Left lobe of liver (tissue), 1 donor: Measurements from ENCODE around the genes RUSC2, TESK1, MSMP and CLTA.

GRCh38 chr9:35392992-35393630 lies 96.8 kb upstream of the RUSC2 start:
- PRO-cap: no peak

GRCh38 chr9:35489326-35490427 lies at the start of gene RUSC2:
RUSC2 (plus strand) TSS chr9:35490111.
- PRO-cap: unidirectional peak, plus-strand start at chr9:35489623; unidirectional peak, plus-strand start at chr9:35489676; bidirectional peak, plus-strand start at chr9:35489876, minus-strand start at chr9:35489997

- PRO-cap: no peak
Measured at GRCh38 chr9:35526559-35526859, 36.6 kb downstream of the RUSC2 start.

DNA sequence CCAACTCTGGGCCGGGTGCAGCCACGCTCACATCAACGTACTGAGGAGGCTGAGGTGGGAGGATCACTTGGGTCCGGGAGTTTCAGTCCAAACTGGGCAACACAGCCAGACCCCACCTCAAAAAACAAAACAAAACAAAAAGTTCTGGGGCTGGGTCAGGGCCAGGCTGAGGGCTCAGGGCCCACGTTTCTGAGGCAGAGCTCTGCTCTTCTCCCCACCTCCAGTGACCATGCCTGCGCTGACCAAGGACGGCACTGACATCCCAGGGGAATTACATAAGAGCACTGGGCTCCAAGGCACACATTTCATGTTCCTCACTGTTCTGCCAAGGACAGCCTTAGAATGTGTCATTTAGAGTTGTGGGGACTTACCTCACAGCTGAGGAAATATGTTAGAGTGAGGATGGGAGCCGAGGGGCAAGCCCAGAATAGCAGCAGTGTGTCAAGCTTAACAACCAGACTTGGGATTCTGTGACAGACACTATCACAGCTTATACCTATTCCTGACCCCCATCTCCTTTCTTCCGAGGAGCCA lies 1.0 kb upstream of the FAM166B start:
- PRO-cap: no peak

DNA sequence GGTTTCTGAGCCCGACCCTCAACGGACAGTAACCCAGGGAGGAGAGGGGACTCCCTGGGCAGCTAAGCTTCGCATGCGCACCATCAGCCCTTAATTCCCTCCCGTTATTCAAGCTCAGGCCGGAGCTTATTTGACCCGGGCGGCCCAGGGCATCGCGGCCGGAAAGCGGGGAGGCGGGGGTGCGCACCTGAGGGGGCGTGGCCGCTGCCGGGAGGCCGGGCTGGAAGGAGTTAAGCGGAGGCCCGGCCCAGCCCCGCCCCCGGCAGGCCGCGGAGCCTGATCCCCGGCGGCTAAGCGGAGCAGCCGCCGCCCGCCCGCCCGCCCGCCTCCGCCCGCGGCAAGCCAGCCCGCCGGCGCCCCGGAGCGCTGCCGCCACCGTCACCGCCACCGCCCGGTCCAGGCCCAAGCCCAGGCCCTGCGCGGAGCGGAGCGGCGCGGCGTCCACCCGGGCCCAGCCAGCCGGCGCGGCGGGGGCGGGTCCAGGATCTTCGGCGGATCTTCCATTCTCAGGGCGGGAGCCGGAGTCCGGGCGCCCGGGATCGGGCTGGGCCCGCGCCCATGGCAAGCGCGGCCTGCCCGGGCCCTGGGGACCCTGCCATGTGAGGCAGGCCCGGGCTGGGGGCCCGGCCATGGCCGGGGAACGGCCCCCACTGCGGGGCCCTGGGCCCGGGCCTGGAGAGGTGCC lies at the start of gene TESK1:
Gene TESK1 (plus strand): TSS at position 272 of the 685 bp plus-strand sequence.
- PRO-cap: bidirectional peak, plus-strand start at position 262 of the sequence, minus-strand start at position 106 of the sequence

DNA sequence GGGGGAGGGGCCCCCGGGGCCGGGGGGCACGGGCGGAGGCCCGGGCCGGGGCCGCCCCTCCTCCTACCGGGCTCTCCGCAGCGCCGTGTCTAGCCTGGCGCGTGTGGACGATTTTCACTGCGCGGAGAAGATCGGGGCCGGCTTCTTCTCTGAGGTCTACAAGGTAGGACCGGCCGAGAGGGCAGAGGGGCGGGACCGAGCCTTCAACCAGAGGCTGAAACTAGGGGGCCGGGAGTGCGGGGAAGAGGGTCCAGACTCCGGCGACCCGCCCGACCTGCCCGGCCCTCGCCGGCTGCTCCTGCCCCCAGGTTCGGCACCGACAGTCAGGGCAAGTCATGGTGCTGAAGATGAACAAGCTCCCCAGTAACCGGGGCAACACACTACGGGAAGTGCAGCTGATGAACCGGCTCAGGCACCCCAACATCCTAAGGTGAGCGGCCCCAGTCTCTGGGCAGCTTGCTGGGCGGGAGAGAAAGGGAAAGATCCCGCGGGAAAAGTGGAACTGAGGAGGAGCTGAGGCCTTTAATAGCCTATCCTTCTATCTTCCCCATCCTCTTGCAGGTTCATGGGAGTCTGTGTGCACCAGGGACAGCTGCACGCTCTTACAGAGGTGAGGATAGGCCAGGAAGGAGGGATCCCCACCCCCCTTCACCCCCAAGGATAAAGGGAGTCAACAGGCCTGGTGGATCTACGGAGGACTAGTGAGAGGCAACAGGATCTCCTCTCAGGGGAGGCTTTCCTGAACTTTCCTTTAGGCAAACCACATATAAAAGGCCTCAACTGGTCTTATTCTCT lies 811 bp downstream of the TESK1 start:
- PRO-cap: no peak

DNA sequence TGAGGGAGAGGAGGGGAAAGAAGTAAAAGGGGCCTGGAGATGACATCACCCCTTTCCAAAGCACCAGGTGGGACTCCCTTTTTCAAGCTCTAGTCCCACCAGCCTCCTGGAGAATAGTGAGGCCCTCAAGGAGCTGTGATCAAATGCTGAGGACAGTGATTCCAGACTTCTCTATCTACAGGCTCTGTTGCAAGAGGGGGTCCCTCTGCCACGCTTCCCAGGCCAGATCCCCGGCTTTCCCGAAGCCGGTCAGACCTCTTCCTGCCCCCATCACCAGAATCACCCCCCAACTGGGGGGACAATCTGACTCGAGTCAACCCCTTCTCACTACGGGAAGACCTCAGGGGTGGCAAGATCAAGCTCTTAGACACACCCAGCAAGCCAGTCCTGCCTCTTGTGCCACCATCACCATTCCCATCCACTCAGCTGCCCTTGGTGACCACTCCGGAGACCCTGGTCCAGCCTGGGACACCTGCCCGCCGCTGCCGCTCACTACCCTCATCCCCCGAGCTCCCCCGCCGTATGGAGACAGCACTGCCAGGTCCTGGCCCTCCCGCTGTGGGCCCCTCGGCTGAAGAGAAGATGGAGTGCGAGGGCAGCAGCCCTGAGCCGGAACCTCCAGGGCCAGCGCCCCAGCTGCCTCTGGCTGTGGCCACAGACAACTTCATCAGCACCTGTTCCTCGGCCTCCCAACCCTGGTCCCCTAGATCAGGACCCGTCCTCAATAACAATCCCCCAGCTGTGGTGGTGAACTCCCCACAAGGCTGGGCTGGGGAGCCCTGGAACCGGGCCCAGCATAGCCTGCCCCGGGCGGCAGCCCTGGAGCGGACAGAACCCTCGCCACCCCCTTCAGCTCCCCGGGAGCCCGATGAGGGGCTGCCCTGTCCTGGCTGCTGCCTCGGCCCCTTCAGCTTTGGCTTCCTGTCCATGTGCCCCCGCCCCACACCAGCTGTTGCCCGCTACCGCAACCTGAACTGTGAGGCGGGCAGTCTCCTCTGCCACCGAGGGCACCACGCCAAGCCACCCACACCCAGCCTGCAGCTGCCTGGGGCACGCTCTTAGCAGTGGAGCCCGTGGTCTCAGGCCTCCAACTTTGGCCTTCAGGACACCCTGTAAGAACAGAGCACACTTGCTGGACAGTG lies 4.0 kb downstream of the TESK1 start:
- PRO-cap: no peak

DNA sequence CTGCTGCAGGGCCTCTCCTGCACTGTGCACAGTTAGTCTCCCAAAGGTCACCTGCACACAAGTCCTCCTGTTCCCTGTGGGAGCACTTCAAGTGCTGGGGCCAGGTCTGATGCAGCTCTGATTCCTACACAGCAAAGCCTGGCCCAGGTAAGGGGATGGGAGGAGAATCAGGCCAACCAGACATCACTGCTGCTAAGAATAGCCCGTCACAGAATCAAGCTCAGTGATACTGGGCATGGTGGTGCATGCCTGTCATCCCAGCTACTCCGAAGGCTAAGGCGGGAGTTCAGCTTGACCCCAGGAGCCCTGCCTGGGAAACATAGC lies 3.5 kb downstream of the TPM2 start:
- PRO-cap: no peak

DNA sequence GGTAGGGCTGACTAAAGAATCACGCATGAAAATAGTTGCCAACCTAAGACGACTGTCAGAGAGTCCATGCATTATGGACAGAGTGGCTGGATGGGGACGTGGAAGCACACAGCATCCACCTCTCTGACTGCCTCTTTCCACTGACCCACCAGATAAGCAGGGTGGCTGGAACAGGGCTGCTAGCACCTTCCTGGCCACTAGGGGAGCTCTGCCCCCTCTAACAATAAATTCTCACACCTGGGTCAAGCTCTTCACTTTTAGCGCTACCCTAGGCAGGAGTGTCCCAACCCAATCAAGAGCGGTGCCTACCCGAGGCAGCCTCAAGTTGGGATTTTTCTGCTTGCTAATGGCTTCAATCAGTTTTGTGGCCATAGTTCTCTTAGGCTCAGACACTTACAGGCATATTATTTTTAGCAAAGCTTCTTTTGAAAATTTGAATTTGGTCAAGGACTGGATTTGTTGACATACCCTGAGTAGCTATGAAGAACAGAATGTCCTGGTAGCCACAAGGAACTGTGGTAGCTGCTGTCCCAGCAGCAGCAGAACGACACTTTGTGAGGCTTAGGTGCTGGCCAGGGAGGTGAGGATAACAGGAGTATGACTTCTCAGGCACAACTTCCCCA lies 6.9 kb upstream of the TPM2 start:
- PRO-cap: no peak

DNA sequence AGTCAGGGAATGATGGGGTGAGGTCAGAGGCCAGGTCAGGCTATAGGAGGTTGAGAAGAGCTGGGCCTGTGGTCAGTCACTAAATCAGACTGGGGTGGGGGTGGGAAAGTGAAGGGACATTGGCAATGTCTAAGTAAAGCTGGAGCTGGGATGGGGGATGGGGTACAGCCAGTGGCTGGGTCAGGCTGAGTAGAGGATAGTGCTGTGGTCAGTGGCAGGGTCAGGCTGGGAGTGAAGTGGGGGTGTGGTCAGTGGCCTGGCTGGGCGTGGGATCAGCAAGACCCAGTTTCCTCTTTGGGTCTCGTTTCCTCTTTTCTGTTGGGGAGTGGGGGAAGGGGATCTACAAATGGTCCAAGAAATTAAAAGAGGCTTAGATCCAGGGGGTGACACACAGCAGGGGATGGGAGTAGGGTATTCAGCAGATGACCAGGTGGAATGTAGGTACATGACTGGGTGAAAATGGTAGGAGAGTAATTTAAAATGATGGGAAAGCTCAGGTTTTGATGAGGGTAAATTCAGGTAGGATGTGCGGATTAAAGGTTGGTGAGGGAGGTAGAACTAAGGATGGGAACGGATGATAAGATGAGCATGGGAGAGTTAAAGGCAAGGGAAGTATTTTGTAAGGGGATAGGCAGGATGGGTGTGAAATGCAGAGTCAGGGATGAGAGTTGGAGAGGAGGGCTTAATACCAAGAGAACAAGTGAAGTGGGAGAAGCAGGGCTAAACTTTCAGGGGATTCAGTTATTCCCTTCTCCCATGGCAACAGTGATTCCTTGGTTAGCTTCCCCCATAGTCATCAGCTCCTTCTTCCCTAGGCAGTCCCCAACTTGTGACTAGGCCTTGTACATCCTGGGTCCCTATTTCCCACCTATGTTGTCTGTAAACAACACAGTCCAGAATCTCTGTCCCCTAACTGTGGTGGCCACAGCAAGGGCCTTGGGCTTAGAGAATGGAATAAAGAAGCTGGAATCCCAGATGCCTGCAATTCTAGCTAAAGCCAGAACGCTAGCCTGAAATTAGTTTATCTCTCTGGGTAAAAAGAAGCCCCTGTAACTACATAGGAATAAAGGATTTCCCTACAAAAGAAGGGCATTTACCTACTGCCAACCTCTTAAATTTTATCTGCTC lies 1.5 kb downstream of the TLN1 start:
- PRO-cap: bidirectional peak, plus-strand start at position 362 of the sequence, minus-strand start at position 233 of the sequence

- PRO-cap: no peak
Measured at GRCh38 chr9:35737977-35738966, 5.8 kb downstream of the CREB3 start.

DNA sequence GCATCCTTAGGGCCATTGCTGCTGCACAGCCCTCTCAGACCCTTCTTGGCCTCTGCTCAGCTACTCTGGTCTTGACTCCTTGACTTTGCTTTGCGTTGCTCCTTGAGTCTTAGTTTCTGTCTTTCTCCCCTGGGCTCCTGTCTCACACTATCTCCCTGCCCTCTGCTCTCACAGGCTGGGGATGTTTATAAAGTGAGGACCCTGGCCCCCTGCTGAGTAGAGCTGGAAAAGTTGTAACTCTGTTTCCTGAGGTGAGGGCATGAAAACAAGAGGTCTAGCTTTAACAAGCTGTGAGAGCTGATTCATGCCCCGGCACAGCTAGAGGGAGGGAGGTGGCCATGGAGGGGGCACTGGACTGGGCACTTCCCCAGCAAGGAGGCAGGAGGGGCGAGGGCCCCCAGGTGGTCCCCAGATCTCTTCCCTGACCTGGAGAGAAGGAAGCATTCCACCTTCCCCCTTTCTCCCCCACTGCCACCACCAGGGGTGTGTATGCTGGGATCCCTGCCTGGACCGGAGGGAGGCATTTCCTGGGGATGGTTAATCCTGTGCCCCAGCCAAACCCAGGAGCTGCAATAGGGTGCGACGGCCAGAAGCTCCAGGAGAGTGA lies at the start of gene MSMP:
Gene MSMP (minus strand): TSS at position 163 of the 607 bp plus-strand sequence.
- PRO-cap: no peak

DNA sequence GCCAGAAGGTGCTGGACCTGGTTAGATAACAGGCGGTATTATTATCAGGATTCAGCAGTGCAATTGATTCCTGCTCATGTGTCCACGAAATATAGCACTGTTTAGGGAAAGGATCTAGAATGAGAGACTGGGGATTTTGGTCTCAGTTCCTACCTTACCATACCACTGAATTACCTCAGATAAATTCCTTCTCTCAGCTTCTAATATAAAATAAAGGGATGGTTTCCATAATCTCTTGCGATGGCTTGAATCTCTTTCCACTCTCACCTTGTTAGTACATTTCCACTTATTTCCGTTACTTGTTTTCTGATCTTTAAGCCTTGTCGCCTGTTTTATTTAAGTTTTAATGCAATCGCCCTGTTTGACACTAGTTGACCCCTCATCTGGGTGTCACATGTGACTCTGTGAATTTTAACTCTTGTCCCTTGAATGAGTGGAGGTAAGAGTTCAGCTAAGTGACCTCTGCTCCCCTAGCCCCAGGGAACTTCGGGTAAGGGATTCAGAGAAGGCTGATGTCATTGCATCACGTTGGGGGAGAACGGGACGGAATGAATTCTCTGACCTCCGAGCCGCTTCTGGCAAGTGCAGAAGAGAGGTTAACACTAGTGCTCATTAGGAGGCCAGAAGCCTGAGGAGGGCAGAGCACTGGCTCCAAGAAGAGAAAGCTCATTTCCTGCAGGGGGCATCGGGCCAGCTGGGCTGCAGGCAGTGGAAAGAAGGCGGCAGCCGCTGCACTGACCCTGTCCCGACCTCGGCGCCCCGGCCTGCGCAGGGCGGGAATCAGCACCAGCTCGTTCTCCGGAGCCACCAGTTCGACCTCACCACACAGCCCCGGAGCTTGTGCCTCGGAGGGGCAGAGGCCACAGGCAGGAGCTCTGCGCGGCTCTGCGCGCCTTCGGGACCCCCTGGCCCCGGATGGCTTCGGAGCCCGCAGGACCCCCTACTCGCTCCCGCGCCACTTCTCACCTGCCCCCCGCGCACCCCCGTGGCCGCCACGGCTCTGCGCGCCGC lies 604 bp downstream of the HINT2 start:
- PRO-cap: bidirectional peak, plus-strand start at position 518 of the sequence, minus-strand start at position 345 of the sequence

GRCh38 chr9:35834331-35834750 lies 5.3 kb downstream of the TMEM8B start:
- PRO-cap: no peak

DNA sequence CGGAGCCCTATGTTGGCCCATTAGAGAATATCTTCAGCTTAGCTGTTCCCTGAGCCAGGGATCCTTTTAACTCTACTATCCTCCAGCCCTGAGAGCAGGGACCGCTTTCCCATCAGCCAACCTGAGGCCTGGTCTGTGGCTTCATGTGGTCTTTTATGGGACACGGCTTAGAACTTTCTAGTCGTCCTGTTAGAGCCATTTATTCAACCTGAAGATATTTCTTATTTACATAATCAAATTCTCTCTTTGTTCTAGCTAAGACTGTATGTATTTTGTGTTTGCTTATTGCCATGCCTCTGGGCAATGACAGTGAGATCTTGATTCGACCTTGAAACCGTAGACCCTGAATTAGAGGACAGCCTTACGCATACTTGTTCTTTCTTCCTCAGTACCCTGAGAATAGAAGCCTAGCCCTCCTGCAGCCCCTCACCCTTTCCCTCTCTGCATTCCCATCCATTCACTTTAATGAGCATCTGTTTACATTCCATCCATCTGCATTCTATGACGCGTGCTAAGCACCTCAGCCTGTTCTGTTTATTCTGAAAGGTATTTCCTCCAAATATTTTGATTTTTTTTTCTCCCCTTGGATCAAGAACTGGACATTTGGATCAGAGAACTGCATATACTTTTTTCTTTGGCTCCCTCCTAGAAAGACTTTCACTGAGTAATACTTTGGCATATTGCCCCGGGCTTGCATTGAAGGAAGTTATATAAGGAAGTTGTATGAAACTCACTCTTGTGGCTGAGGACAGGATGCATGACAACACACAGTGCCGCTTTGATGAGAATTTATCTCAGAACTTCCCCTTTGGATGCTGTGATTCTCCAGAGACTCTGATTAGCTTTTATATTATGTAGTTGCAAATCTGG lies 15.6 kb downstream of the TMEM8B start:
- PRO-cap: no peak

DNA sequence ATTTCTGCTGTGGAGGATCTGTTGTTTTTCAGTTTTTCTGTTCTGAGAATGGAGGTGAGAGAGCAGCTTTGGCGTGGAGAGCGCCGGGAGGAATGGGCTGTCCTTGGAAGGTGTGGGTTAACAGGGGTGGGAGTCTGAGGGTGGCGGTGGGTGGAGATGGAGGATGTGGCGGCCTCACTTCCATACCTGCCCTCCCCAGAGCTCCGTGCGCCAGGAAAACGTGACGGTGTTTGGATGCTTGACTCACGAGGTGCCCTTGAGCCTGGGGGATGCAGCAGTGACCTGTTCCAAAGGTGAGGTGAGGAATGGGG lies 16.7 kb downstream of the TMEM8B start:
- PRO-cap: no peak

DNA sequence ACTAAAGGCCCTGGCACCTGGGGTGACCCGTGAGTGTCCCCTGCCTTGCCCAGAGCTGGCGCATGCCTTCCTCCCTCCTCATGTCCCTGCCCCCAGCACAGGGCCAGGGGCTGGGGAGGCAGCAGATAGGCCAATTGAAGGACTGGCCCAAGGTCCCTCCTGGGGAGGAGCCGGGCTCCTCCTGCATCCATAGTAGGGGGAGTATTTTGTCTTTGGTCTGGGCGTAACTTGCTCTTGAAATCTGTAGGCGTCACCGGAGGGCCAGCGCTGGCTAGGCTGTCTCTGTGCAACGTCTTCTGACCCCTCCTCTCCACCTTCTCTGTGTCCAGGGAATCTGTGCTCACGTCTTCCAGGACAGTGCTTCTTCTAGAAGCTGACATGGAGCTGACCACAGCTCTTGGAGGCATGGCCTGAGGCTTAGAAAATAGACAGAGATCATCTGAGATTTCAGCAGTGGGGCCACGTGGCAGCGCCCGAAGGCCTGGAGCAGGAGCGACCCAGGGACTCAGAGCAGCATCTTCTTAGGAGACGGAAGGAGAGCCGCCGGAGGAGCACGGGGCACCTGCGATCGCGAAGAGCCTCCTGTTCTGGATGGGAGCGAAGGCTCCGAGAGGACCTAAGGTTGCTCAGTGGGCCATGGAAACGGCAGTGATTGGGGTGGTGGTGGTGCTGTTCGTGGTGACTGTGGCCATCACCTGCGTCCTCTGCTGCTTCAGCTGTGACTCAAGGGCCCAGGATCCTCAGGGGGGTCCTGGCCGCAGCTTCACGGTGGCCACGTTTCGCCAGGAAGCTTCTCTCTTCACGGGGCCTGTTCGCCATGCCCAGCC lies 751 bp downstream of the SPAAR start:
- PRO-cap: no peak

DNA sequence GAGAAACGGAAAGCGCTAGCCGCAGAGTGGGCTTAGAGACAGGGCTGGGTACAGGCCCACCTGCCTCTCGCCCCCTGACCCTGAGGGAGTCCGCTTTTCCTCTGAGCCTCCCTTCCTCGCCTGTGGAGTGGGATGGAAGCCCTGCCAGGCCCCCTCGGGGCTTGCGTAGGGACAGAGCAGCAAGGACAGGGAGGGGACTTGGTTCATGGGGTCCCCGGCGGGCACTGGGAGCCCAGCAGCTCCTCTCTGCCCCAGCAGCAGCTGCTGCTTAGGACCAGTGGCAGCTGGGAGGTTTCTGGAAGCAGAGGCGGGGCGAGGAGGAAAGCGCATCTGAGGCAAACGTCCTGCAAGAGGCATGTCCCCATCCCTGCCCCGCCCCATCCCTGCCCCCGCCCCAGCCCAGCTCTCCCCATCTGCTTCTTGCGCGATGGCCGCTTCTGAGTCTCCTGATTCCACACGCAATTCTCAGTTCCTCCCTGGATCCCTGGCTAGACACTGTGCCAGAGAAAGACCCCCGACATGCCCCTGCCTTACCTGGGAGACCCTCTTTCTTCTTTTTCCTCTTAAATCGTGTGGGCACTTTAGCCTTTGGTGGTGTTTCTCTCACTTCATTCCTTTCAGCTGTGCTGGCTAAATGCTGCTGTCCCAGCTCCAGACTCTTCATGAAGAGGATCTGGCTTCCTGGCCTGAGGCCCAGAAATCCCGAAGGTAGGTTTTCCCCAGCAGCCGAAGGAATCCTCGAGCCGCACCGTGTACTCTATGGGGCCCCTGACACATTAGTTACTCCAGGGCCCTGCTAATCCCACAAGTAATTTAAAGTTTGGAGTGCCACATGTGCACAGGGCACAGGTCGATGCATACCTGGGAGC lies 4.3 kb upstream of the OR2S2 start:
- PRO-cap: no peak

- PRO-cap: no peak
Measured at GRCh38 chr9:36162483-36162868, 6.7 kb upstream of the CCIN start.

DNA sequence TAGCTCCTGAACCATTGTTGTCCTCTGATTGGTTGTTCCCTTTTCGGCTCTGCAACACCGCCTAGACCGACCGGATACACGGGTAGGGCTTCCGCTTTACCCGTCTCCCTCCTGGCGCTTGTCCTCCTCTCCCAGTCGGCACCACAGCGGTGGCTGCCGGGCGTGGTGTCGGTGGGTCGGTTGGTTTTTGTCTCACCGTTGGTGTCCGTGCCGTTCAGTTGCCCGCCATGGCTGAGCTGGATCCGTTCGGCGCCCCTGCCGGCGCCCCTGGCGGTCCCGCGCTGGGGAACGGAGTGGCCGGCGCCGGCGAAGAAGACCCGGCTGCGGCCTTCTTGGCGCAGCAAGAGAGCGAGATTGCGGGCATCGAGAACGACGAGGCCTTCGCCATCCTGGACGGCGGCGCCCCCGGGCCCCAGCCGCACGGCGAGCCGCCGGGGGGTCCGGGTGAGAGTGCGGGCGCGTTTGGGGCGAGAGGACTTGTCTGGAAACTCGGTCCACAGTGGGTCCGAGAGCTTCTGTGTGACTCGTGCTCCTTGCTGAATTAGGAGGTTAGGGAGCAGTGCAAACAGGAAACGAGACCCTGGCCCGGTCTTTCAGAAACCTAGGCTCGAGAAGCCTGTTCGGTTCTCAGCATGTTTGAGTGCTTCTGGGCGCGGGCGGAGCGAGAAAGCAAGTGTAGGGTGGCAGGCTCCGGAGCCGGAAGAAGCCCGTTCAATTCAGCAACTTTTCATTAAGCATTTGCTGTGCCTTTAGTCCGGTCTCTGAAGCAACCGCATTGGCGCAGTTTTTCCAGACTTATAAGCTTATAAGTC lies at the start of gene CLTA:
Gene CLTA (plus strand): TSS at position 92 of the 812 bp plus-strand sequence.
- PRO-cap: bidirectional peak, plus-strand start at position 134 of the sequence, minus-strand start outside the sequence